Thoracic aorta (tissue), 1 donor: Measurements from ENCODE around the gene ARHGAP44.

DNA sequence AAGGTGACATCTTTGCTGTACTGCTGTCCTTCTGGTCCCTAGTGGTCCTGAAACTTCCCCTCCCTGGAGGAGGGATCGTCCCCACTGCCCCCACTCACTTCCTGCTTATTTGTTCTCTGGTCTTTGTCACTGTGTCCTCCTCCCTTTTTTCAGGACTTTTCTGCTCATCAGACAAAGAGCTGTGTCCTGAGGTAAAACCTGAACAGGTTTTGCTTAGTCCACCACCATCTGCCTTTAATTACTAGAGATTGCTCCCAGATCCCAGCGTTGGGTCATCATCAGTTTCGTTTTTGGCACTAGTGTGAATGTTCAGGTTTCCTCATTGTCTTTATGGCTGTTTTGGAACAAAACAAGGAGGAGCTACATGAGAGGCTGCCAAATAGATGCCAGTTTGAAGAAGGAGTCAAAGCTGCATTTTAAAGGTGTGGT lies 195.8 kb downstream of the NTN1 start:
- RAMPAGE, long total RNA, result no peak

DNA sequence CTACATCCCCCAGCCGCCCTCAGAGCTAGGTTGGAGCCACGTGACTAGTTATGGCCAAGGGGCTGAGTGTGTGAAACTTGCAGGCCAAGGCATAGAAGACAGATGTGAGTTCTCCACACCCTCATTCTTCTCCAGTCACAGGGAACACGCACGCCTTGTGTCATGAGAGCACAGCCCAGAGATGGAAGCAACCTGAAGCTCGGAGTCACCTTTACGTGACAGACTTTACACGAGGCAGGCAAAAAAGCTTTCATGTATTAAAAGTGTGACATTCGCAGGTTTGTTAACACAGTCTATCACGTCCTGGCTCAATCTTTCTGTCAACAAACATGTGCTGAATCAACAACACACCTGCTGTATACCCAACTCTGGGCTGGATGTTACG lies 38.4 kb downstream of the STX8 start:
- RAMPAGE, long total RNA, result no peak

GRCh38 chr17:9669811-9670053 lies 24.4 kb downstream of the USP43 start:
- RAMPAGE, long total RNA, result no peak

DNA sequence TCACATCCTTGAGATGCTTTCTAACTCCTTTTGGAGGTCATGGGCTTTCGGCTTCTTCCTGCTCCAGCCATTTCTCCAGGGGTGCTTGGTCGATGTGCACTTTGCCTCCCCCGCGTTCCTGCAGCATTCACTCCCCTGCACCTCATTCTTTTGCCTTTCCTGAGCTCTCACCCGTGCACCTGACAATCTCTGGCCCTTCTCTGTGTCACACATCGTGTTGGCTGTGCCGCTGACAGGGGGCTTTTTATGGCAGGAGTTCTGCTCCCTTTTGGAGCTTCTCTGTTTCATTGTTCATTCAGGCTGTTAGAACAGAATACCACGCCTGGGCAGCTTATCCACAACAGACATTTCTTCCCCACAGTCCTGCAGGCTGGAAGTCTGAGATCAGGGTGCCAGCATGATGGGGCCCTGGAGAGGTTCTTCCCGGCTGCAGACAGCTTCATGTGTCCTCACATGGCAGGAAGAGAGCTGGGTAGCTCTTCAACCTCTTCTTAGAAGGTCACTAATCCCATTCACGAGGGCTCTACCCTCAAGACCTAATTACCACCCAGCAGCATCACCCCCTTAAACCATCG lies 65.2 kb downstream of the DHRS7C start:
- RAMPAGE, long total RNA, result no peak

DNA sequence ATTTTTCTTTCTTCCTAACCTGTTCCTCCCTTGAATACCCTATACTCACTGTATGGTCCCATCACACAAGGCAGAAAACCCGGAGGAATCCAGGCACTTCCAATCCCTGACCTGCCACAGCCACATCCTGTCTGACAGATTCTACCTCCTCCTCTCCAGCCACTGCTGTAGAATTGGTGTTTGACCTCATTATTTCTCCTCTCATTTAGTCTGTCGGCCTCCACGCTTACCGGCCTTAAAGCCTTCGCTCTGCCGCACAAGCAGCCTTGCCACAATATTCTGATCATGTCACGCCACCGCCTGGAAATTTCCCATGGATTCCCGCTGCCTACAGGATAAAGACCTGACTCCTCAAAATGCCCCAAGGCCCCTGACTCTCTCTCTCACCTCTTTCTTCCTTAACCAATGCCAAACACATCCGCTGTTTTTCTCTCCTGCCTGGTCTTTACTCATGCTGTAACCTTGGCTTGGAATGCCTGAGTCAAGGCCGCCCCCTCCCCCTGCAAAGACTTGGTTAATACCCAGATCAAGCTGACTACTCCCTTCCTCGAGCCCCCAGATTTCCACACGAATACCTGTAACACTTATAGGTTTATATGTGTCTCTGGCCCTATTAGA lies 109.2 kb upstream of the RCVRN start:
- RAMPAGE, long total RNA, result no peak

- RAMPAGE, long total RNA, result no peak
Measured at GRCh38 chr17:10034669-10035128, 129.6 kb upstream of the RCVRN start.

GRCh38 chr17:10062688-10063461 lies 135.5 kb downstream of the GAS7 start:
- RAMPAGE, long total RNA, result start-site peak on the minus strand at chr17:10062794-10063319, 6 reads

DNA sequence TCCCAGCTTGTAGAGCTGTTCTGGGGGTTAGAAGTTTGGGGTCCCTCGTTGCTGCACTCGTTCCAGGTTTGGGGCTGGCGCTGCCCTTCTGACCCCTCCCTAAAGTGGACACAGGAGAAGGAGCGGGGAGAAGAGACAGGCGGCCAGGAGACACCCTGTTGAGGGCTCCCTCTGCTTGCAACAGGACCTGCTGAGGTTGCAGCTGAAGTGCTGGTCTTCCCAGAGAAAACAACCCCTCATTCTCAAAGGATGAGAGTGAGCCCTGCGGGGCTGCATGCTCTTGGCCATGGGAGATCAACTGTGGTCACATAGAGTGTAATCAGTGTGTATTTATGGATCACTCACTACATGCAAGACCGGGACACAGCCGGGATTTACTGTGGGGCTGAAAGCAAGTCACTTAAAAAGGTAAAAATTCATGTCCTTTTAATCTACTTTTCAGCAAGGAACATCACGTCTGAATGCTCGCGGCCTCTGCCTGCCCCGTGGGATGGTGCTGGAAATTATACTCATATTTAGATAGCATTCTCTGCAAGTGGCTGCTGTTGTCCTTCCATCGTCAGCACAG lies 34.1 kb downstream of the MYH3 start:
- RAMPAGE, long total RNA, result no peak

- RAMPAGE, long total RNA, result no peak
Measured at GRCh38 chr17:10790471-10791497, 13.1 kb downstream of the TMEM238L start.

- RAMPAGE, long total RNA, result no peak
Measured at GRCh38 chr17:11174316-11174766, 66.7 kb upstream of the SHISA6 start.

- RAMPAGE, long total RNA, result no peak
Measured at GRCh38 chr17:11240010-11240881, 767 bp upstream of the SHISA6 start.

GRCh38 chr17:11944512-11945057 lies 52.7 kb downstream of the ZNF18 start:
- RAMPAGE, long total RNA, result no peak

- RAMPAGE, long total RNA, result no peak
Measured at GRCh38 chr17:11948799-11949222, 48.5 kb downstream of the ZNF18 start.

GRCh38 chr17:11973969-11974723 lies 23.1 kb downstream of the ZNF18 start:
- RAMPAGE, long total RNA, result no peak

DNA sequence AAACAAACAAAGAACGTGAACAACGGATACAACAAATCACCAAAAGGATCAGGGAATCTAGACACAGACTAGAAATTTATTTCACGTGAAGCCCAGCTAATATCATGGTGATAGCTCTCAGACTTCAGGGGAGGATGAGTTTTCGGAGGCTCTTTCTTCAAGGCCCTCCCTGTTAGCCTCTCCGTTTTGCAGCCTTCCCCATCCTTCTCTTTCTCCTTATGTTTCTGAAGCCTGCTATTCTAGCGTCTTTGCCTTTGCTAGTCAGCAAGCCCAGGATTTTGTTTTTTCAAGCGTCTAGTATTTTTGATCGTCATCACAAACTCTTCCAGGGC lies 280.7 kb downstream of the MAP2K4 start:
- RAMPAGE, long total RNA, result no peak

- RAMPAGE, long total RNA, result no peak
Measured at GRCh38 chr17:12631260-12631511, 34.5 kb upstream of the MYOCD start.

GRCh38 chr17:12789254-12789663 lies at the start of gene ARHGAP44:
TSS of gene ARHGAP44 (plus strand) at chr17:12789498.
- RAMPAGE, long total RNA, result start-site peak on the plus strand at chr17:12789490-12789502, 9 reads

DNA sequence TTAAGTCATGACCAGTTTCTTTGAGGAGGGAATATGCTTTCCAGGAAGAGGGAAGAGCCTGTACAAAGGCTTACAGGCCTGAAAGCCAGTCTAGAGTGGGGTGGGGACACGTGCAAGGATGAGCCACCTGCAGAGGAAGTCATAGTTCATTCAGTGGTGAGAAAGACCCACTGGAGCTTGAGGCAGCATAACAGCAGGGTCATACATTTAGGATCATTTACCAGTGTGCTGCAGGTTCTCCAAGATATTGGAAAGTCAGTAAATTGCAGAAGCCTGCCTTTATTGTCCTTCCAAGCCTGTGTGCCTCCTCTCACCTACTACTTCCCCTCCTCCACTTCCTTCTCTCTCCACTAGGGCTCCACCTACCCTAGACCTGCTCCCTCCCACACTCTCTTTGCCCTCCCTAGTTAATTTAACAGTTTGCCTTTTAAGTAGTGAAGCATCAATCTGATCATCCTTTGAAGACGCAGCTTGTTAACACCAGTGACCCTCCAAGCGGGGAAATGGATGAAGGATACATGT lies 40.2 kb downstream of the CDRT15 start:
- RAMPAGE, long total RNA, result no peak

DNA sequence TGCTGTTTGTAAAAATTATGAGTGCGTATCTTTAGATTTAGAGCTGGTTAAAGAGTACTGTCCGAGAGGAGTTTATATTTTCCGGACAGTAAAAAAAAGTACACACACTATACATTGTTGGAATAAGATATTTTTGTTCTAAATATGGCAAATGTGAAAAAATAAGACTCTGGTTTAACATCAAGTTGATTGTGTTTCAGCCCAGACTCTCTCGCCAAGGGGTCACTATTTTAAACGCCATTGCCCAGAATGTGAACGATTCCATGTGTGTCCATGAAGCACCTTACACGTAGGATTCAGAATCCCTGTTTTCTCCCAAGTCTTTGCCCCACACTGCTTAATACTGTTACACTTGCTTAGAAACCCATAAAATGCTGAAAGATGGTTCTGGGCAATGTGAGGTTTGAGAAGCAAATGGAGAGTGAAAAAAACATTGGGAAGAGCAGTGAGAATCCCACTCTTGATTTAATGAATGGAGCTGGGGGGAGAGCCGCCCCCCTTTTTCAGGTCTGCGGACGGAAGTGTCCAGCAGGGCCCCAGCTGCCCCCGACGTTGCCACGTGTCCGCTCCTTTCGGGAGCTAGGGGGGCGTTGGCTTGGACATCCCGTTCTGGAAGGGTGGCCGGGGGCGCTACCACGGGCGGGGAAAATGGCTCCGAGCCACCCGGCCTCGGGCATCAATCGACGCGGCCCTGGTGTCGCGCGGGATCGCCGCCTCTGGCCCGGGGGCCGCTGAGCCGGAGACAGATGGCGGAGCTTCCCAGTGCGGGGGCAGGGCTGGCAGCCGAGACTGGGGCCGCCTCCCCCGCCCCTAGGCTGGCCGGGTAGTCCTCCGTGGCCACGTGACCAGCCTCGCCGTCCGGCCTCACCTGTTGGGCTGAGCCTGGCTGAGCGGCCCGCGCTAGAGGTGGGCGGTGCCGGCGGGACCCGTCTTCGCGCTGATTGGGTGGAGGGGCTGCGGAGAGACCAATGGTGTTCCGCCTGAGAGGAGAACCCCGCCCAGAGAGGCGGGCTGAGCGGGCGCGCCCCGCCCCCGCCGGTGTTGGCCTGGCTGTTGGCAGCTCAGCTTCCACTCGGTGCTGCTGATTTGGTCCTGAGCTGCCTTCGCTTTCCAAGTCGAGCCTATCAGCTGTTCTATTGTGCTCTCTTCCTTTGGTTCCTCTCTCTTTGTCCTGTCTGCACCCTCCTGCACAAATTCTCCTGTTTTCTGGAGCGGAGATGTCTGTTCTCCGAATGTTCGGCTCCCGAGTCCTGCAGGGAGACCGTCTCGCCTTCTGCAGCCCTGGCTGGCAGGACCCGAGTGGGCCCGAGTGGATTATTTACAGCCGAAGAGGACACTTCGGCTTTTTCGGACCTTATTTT lies 8.1 kb downstream of the HS3ST3B1 start:
- RAMPAGE, long total RNA, result no peak

- RAMPAGE, long total RNA, result no peak
Measured at GRCh38 chr17:15042738-15043095, 222.4 kb downstream of the PMP22 start.